ENCODE data around the gene UBL7.

DNA sequence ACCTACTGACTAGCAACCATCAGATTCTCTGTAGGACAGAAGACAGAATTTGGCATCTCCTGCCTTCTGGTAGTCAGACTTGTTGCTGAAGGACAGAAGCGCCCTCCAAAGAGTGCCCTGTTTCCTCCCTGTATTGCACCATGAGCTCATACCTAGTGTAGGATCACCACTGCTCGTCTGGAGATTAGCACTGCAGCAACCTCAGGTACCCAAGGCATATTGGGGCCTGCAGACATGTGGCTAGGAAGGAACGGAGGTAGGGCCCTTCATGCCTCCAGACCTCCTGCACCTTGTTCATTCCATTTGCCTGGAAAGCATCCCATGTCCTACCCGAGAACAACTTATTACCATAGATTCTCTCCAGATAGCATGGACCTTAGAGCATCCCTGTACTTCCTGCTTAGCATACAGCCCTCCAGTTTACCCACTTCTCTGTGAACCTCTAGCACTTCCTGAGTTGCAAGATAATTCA lies 78.0 kb downstream of the NPTN start:
- RRBS = no CpG with 5 or more reads among the region's 4 CpGs

DNA sequence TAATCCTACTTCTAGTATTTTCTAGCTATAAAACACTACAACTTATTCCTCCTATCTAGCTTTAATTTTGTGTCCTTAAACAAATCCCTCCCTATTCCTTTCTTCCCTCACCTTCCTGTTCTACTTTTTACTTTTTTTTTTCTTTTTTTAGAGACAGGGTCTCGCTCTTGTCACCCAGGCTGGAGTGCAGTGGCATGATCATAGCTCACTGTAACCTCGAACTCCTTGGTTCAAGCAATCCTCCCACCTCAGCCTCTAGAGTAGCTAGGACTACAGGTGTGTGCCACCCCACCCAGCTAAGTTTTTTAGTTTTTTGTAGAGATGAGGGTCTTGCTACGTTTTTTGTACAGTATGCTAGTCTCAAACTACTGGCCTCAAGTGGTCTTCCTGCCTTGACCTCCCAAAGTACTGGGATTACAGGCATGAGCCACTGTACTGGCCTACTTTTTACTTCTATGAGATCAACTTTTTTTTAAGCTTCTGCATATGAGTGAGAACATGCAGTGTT lies 23.2 kb downstream of the NPTN start:
- RRBS = no CpG with 5 or more reads among the region's 3 CpGs

- RRBS = no CpG with 5 or more reads among the region's 3 CpGs
Measured at GRCh38 chr15:73628324-73628891, 4.8 kb downstream of the NPTN start.

- RRBS = no CpG with 5 or more reads among the region's 5 CpGs
Measured at GRCh38 chr15:73920437-73920952, 5.8 kb upstream of the LOXL1 start.

- RRBS = 23% methylated on average over 5 of the region's 13 CpGs
Measured at GRCh38 chr15:73956578-73957180, 30.4 kb downstream of the LOXL1 start.

DNA sequence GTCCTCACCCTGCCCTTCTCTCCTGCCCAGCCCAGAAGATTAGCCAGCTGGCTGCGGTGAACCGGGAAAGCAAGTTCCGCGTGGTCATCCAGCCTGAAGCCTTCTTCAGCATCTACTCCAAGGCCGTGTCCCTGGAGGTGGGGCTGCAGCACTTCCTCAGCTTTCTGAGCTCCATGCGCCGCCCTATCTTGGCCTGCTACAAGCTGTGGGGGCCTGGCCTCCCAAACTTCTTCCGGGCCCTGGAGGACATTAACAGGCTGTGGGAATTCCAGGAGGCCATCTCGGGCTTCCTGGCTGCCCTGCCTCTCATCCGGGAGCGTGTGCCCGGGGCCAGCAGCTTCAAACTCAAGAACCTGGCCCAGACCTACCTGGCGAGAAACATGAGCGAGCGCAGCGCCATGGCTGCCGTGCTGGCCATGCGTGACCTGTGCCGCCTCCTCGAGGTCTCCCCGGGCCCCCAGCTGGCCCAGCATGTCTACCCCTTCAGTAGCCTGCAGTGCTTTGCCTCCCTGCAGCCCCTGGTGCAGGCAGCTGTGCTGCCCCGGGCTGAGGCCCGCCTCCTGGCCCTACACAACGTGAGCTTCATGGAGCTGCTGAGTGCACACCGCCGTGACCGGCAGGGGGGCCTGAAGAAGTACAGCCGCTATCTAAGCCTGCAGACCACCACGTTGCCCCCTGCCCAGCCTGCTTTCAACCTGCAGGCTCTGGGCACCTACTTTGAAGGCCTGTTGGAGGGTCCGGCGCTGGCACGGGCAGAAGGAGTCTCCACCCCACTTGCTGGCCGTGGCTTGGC lies 38.0 kb downstream of the GOLGA6A start:
- RRBS = 92% methylated on average over 14 of the region's 33 CpGs

DNA sequence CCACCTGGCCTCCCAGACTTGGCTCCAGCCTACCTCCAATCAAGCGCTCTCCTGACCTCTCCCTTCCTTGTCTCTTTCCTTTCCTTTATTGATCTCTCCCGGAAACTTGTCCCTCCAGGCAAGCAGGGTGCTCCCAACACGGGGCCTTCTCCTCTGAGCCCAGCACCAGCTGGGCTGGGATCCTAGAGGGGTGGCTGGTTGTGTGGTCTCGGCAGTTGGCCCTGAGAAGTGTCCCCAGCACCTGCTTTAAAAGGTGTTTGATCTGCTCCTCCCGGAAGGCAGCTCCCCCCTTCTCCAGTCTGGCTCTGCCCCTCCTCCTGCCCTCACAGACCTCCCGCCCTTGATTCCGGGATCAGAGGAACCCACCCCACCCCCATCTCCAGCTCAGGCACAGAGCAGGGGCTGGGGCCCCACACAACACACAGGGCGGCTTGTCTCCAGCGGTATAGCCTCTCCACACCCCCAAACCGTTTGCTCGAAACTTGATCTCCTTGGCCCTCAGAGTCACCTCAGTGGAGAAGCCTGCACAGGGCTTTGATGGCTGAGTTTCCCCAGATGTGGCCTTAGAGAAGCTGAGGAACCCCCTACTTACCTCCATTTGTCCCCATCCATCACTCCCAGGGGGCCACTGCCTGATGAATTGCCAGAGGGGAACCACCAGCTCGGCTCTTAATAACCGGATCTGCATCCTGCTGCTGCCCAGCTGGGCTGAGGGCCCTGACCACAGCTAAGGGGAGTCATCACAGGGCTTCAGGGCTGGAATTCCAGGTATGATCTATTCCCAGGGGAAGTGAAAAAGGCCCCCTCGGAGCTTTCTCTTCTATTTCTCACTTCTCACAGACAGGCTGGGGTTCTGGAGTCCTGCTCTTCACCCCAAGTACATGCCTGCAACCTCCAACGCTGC lies 6.4 kb upstream of the STRA6 start:
- RRBS = 75% methylated on average over 3 of the region's 15 CpGs

DNA sequence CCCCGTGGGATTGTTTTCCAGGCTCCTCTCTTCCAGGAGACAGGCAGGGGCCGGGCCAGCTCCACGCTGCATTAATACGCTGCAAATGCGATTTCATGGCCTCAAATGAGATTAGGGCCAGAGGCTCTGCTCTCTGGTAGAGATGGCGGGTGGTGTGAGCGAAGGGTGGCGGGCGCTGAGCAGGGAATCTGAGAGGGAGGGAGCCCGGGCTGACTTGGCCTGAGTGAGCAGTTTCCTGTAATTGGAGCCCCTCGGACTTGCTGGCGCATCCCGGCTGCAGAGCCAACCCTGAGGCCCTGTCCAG lies 7.4 kb upstream of the CCDC33 start:
- RRBS = 65% methylated on average over 4 of the region's 13 CpGs

DNA sequence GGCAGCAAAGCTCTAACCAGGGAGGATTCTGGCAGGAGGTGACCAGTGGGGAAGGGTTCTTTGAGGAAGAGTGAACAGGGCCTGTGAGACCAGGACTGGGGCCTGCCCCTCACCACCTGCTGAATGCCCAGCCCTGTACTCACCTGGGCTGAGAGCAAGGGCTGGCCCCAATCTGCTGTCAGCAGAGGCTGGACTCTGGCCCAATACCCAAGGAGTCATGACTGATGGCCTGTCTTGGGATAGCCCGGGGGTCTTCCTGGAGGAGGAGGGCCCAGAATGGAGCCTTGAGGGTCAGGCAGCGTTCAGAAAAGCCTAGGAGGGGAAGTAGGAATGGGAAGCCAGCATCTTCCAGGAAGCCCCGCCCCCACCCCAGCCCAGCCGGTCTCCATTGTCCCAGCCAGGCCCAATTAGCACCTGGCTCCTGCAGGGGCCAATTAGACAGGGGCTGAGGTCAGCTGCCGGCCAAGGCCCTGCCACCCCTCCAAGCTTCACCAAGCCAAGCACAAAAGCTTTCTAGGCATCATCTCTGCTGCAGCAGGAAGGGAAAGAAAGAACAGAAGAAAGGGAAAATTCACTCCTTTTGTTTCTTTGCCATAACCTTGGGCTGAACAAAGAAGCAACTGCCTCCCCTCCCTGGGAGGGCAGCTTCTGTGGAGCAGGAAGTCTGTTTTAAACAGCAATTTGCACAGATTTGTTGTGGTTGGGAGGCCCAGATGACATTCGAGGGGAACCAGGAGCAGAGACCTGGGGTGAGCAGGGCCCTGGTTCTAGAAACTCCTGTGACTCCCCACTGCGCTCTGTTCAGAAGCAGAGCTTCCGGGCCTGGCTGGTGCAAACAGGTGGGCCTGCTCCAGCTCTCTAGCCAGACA lies 47.8 kb downstream of the CYP11A1 start:
- RRBS = 25% methylated on average over 2 of the region's 8 CpGs

DNA sequence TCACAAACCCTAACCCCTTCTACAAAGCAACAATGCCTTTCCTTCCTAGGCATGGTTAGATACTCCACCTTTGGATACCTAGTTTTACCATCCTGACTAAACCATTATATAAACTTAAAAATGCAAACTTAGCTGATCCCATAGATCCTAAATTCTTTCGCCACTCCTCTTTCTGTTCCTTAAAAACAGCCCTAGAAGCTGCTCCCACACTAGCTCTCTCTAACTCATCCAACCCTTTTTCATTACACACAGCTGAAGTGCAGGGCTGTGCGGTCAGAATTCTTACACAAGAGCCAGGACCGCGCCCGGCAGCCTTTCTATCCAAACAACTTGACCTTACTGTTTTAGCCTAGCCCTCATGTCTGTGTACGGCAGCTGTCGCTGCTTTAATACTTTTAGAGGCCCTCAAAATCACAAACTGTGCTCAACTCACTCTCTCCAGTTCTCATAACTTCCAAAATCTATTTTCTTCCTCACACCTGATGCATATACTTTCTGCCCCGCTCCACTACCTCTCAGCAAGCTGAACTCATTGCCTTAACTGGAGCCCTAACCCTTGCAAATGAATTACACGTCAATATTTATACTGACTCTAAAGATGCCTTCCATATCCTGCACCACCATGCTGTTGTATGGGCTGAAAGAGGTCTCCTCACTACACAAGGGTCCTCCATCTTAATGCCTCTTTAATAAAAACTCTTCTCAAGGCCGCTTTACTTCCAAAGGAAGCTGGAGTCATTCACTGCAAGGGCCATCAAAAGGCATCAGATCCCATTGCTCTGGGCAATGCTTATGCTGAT lies 9.8 kb downstream of the CYP11A1 start:
- RRBS = no CpG with 5 or more reads among the region's 10 CpGs

- RRBS = no CpG with 5 or more reads among the region's 7 CpGs
Measured at GRCh38 chr15:74391015-74391441, 23.6 kb upstream of the CYP11A1 start.

DNA sequence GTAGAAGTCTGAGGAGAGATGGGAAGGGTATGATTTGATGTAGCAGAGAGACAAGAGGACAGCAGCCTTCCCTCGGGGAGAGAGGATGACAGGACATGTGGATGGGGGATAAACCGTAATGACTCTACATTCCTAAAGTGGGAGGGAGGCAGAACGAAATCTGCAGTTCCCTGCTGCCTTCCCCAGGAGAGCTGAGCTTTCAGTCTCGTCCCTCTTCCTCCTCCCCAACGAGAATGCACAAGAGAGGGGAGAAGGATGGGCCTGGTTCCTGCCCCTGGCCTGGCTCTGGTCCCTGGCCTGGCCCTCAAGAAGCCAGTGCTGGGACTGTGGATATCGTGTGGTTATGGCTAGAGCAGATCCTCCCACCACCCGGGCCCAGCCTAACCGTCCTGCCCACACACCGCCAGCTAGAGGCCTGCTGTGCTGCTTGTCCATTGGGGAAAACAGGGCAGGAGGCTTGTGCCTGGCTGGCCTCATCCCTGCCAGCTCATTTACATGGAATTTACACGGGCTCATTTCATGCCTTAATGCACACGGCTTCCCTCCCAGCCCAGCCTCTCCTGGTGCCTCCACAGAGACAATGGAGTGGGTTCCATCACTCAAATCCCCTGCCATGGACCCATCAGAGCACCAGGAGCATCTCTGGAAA lies 26.5 kb downstream of the SEMA7A start:
- RRBS = no CpG with 5 or more reads among the region's 11 CpGs

GRCh38 chr15:74421172-74421882 lies 12.4 kb downstream of the SEMA7A start:
- RRBS = no CpG with 5 or more reads among the region's 13 CpGs

GRCh38 chr15:74422423-74423060 lies 11.2 kb downstream of the SEMA7A start:
- RRBS = 90% methylated on average over 2 of the region's 13 CpGs

DNA sequence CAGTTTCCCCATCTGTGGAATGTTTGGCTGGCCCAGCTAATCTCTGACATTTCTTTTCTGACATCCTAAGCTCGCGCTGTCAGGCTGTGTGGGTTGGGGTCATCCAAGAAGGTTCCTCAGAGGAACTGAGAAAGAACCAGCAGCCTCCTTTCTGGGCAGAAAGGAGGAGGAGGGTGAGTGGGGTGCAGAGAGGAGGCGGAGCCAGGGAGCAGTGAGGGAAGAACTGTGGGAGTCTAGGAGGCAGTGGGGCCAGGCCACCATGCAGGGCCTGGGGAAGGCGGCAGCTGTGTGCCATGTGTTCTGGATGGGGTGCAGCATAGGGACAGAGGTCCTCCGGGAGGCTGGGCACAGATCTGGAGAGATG lies 5.3 kb downstream of the SEMA7A start:
- RRBS = no CpG with 5 or more reads among the region's 5 CpGs

DNA sequence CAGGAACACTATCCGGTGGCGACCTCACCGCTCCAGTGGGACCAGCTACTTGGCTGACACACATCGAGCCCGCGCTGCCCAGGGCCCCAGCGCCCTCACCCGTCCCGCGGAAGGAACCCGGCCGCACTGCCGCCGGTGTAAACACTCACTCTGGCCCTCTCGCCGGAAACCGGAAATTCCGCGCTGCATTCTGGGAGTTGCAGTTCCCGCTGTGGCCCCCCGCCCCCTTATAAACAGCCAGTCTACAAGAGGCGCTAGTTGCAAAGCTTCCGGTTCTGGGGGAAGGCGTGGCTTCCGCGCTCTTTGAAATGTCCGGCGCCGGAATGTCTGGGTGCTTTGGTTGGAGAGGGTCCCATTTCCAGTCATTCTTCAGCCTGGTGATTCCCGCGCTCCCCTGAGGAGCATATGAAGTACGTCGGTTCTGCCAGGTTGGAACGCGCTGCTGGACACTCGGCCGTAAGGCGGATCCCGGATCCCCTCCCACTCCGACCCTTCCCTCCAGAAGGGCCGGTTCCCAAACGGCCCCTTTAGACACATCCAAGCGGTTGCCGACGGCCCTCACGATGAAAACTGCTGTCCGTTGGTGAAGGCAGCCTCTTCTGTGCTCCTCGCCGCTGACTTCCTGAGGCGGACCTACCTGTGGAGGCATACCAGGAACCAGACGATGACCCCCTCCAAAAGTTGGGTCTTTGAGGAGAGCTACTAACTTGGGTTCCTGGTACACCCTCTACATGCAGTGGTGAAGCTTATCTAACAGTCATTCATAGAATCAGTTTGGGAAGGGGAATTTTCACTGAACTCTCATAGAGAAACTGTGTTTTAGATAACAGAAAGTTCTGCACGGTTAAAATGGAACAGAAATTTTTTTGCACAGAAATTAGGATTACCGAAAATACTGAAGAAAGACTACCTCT lies at the start of gene UBL7:
TSS of gene UBL7 (minus strand) at position 152 of the 914 bp plus-strand sequence.
- RRBS = 2% methylated on average over 19 of the region's 53 CpGs

- RRBS = 3% methylated on average over 2 of the region's 24 CpGs
Measured at GRCh38 chr15:74545719-74546700, 5.0 kb downstream of the ARID3B start.

DNA sequence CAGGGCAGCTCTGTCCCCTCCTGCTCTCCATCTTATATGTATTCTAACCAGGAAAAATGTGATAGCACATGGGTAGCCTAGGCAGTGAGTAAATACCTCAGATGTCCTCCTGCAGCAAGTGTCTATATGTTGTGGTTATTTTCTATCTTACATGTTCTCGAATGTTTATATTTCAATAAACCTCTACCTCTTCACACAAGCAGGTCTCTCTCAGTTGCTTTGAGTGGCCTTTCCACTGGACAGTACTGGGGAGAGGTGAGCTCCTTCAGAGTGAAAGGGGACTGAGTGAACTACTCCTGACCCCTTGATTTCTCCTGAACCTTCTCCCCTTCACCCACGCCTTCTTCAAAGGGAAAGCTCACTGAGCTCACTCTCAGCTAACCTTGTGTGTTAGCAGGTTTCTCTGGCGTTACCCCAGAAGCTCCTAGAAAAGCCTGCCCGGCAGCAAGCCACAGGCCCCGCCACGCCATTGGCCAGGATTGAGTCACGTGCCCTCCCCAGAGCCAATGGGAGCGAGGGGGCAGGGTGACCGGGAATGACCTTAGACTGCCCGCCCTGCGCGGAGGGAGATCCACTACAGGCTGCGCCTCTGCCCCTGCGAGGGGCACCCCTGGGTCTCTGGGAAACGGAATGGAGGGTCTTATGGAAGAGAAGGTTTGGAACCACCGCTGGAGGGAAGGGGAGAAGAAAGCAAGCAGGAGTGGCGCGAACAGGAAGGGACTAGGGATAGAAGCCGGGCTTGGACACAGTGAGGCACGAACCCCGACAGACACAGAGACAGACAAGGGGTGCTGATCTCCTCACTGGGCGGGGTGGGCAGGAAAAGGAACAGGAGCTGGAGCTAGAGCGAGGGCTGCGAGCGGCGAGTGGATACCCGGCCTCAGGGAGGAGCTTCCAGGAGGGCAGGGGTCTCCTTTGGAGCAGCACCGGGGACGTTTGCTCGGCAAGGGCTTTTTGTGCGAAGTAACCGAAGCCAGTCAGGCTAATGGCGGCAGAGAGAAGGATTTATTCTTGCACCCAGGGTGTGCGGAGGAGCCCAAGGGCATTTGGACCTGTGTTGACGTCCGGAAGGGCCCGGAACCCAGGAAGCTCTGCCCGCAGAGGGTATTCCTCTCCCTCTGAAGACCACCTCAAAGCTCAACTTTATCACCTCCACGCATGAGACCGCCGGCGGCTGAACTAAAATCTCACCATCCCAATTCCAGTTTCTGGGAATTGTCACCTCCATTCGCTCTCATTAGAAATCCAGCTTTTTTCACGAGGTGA lies 17.3 kb upstream of the CLK3 start:
- RRBS = 17% methylated on average over 17 of the region's 44 CpGs

DNA sequence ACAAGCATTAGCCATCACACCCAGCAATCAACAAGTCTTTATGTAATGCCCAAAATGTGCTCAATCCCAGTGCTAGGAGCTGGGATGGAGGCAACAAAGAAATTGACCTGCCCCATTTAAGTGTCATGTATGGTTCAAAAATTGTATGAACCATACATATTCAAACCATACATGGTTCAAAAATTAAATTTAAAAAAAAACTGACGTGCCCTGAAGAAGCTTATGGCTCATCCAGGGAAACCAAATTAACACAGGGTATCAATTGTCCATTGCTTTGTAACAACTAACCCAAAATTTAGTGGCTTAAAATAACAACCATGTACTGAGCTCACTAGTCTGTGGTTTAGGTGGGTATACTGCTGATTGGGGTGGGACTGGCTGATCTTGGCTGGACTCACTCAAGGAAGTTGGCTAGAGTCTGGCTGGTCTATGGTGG lies 13.9 kb upstream of the EDC3 start:
- RRBS = no CpG with 5 or more reads among the region's 1 CpG

DNA sequence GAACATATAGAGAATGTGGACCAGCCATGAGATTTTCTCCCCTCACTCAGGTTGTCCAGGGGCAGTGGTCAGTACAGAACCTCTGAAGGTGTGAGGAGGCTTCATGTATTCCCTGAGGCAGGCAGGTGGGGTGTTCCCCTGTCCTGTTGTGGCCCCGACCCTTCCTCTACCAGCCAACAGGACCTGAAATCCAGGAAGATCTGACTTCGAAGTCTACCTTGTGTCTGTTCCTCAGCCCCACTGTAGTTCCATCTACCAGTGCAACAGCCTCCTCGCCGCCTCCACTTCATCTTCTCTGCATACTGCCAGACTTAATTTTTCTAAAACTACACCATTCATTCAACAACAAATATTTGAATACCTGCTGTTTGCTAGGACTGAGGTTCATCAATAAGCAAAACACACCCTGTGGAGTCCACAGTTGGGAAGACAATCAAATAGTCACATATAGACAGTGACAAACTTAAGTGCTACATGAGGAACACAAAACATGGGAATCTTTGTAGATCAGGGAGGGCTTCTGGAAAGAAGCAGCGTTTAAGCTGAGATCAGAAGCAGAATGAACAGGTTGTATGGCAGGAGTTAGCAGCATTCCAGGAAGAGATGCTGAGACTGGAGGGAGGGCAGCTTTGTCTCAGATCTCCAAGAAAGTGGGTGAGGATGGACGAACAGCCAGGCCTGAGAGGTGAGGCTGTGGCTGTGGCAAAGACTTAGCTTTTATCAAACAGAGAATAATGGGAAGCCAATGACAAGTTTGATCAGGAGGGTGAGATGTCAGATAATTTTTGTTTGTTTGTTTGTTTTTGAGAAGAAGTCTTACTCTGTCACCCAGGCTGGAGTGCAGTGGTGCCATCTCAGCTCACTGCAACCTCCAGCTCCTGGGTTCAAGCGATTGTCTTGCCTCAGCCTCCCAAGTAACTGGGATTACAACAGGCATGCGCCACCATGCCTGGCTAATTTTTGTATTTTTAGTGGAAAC lies 8.5 kb upstream of the LMAN1L start:
- RRBS = no CpG with 5 or more reads among the region's 8 CpGs

Data from mononuclear cell (primary cell).